ENCODE data around the genes KHDC1L, EEF1A1 and COL12A1.

DNA sequence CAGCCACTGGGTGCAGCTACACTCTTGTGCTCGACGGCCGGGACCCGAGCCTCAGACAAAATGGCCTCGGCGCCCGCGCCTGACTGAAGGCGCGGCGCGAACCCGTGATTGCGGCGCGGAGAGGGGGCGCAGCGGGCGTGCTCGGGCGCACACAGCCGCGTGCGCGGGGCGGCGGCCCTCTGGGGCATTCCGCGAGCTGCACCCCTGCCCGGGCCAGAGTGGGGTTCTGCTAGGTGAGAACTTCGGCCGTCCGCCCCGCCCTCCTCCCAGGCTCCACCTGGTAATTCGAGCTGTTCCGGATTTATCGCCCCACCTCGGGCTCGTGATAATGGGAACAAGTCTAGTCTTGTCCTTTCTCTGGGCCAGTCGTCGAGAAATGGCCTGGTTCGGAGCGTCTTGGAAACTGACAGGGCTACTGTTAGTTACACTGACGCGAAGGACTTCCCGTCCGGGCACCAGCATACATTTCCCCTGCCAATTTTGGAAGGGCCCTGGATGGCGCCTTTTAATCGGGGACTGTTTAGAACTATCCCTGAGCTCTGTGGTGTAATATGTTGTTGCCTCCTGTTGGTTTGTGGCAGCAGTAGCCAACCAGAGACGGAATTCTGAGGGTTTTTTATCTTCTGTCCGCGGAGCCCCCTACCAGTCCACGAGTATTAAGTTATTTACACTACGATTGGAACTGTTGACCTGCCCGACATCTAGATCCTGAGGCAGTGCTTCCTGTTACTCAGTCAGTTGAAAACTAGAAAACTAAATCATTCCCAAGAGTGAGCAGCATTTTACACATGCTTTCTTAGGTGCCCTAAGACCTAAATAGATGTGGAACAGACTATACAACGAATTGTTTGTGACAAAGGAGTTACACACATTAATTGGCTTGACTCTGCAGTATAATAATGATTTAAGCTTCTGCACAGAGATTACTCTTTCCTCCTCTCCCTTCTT is 1.4 kb downstream of the PTP4A1 start:
- PRO-cap, result bidirectional peak, plus-strand start at position 312 of the sequence, minus-strand start at position 85 of the sequence; bidirectional peak, plus-strand start at position 365 of the sequence, minus-strand start at position 377 of the sequence
- RAMPAGE, long total RNA, 2 experiments, result no peak in any of the 2 experiments

DNA sequence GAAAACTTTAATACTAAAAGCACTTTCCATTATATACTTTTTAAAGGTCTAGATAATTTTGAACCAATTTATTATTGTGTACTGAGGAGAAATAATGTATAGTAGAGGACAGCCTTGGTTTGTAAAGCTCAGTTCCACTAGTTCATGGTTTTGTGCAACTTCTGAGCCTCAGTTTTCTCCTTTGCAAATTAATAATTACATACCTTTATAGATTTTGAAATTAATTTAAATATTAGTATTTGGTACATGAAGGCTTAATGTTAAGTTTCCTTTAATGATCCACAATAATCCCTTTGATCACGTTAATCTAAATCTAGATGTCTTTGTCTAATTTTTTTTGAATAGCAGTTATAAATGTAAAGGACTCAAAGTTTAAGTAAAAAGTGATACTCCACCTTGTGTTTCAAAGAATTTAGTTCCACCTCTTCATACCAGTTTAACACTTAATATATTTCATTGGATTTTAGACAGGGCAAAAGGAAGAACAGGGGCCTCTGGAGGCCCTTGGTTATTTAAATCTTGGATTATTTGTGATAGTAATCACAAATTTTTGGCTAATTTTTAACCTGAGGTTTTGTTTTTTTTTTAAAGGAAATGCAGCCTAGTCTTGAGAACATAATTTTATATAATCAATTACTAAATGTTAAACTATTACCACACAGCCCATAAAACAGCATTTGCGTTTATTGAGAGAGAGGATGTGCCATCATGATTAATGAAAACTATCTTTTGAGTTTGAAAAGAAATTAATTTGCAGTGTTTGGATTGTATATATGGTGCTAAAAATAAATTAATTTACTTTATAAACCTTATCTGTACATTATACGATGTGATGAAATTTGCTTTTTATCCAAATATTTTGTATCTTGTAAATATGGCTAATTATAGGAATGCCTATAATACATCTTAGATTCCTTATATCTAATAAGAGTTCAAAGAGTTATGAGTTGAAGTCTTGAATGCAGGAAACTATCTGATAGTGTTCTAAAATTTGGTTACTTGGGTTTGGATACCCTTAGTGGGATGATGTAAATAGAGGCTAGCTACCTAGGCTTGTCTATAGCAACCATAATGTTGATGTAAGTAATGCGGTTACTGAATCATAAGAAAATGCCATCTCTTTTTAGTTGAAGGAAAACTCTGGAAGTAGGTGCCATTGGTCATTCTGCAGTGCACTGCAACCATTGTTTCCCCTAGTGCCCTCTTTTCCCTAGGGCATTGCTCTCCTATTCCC is 9.8 kb downstream of the PTP4A1 start:
- PRO-cap, result no peak
- RAMPAGE, long total RNA, 2 experiments, result no peak in any of the 2 experiments

- PRO-cap, result no peak
- RAMPAGE, long total RNA, 2 experiments, result no peak in any of the 2 experiments
Measured at GRCh38 chr6:63597942-63598539, 25.8 kb downstream of the PTP4A1 start.

GRCh38 chr6:65270885-65271194 is 30.4 kb upstream of the ZC3H11C start:
- PRO-cap, result no peak
- RAMPAGE, long total RNA, 2 experiments, result no peak in any of the 2 experiments

DNA sequence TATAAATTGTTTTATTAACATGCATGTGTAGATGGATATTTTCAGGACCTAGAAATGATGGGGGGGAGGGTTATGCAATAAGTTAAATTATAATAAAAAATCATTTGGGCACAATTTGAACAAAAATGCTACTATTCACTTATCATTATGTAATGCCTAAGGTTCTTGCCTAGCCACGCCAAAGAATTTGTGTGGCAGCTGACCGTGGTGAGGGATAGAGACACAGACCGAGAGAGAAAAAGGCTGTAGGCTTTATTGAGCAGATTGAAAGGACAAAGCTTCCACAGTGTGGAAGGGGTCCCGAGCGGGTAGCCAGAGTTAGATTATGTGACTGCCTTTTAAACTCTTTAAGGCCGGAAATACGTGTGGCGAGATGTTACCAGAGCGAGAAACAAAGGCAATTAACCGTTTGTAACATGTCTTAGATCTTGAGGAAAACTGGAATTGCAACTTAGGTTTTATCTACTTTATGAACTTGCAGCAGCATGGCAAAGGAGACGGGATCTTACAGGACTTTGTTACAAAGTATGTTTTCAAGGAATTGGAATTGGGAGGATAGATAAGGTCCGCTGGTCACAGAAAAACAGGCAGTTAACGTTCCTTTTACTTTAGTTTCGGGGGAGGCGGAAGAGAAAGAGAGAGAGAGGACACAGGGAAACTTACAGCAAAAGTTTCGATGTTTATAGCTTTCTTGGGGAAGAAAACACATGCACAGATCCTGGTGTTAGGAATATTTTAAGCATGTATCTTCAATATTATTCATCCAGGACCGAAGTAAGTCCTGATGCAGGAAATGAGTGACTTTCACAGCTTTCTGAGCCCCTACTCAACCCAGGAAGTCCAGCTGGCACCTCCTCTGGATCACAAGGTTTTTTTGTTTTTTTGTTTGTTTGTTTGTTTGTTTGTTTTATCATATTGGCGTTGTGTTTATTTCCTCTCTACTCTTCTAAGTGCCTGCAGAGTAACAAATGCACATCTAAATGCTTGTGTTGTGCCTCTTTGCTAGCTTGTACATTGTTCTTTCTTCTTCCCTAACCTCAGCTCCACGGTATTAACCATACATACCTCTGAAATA is 594.7 kb upstream of the ADGRB3 start:
- PRO-cap, result no peak
- RAMPAGE, long total RNA, 2 experiments, result no peak in any of the 2 experiments

- PRO-cap, result no peak
- RAMPAGE, long total RNA, 2 experiments, result no peak in any of the 2 experiments
Measured at GRCh38 chr6:69780673-69781274, 16.0 kb downstream of the LMBRD1 start.

DNA sequence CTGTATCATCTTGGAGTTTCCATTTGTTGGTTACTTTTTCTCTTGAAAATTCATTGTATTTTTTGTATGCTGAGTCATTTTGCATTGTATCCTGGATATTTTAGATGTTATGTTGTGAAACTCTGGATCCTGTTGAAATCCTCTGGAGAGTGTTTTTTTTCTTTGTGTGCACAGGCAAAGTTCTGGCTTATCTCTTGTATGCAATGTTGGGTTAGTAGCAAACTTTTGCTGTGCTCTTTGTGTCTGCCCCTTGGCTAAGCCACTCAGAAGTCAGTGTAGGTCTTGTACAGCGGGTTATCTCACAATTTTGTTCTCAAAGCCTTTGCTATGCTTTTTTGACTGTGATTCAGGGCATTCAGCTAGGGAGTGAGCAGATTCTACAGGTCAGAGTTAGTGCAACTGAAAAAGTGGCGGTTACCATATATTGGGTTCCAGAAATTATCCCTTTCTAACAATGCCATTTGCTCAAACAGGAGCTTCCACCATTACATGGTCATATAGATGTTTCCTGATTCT is 29.2 kb upstream of the LMBRD1 start:
- PRO-cap, result no peak
- RAMPAGE, long total RNA, 2 experiments, result no peak in any of the 2 experiments

- PRO-cap, result no peak
- RAMPAGE, long total RNA, 2 experiments, result no peak in any of the 2 experiments
Measured at GRCh38 chr6:70084298-70084638, 217.9 kb downstream of the COL19A1 start.

DNA sequence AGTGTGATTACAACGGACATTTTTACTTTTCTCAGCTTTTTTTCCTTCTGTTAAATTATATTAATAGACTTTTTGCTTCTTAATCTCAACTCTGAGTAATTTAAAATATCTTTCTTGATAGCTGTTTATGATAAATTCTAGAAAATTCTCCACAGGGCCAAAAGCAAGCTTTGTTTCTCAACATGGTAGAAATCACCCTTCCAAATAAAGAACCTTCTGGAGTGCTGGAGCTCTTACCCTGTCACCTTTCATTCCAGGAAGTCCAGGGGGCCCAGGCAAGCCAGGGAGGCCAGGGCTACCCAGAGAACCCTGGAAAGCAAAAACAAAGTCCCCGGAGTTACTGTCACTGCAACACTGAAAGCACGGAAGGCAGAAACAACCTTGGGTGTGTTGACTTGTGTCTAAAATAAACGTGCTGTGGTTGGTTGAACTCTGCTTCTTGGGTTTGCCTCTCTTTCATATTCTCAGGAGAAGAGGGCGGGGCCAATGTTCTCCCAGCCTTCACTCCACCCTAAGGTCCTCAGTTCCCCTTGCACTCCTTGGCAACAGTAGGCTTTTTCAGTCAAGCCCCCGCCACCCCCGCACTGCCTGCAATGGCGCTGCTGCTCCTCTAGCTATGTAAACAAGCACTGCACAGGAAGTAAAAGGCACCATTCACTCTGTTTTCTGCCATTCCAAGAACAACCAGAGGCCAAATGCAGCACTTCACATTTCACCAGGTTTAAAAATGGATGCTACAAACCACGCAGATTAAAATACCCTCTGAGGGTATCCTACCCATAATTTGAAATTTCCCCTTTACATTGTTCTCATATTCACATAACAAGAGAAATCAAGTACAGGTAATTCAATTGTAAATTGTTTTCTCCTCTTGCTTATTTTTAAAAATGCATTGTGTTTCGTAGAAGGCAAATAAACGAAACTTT is 60.9 kb downstream of the COL9A1 start:
- PRO-cap, result no peak
- RAMPAGE, long total RNA, 2 experiments, result no peak in any of the 2 experiments

DNA sequence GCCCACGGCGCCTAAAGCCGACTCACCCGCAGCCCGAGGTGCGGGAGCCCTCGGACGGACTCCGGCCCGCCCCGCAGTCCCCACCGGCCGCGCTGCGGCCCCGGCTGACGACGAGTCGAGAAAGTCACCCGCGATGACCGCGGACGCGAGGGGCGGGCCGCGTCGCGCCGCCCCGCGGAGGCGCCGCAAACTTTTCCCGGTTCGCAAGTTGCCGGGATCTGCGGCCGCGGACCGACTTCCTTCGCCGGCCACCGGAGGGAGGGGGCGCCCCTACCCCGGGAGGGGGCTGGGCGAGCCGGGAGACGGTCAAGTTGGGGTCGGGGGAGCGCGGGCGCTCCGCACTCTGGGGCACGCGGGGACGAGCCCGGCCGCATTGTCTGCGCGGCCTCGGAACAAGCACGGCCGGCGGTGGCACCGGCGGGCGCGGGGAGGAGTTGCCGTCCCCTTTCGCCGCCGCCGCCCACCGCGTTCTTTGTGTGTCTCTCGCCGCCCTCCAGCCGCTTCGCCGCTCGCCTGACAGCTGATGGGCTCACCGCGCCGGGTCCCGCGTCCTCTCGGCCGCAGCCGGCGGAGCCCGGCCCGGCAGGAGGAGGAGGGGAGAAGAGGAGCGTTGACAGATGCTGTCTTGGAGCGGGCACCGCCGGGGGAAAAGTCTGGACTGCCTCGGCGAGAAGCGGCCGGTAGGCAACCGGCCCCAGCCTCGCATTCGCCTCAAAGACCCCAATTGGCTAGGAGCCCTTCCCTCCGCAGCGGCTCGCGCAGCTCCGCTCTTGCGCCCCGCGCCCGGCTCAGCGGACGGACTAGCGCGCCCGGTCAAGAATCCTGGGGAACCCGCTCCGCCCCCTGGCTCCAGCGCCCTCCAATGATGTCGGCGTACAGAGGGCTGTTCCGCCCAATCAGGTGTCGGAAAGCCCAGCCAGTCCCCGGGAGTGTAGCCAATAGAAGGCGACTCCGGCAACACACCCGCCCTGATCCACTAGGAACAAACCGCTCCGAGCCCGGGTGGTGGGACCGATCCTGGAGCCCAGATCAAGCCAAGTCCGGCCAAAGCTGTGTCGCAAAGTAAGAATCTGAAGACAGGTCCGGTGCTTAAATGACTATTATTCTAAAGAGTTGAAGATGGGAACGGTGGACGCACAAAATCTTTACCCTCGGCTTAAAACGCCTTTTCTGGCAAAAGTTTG is 131.8 kb downstream of the OGFRL1 start:
- PRO-cap, result bidirectional peak, plus-strand start at position 206 of the sequence, minus-strand start at position 106 of the sequence; bidirectional peak, plus-strand start at position 1,032 of the sequence, minus-strand start at position 790 of the sequence
- RAMPAGE, long total RNA, 2 experiments, result no peak in any of the 2 experiments

- PRO-cap, result no peak
- RAMPAGE, long total RNA, 2 experiments, result no peak in any of the 2 experiments
Measured at GRCh38 chr6:72561236-72561602, 60.6 kb upstream of the KCNQ5 start.

GRCh38 chr6:73225283-73225700 is at the start of gene KHDC1L:
Gene KHDC1L, minus strand, starts transcription at chr6:73225496.
- PRO-cap, result no peak
- RAMPAGE, long total RNA, 2 experiments, result no peak in any of the 2 experiments

GRCh38 chr6:73475765-73476272 is 14.3 kb downstream of the MTO1 start:
- PRO-cap, result no peak
- RAMPAGE, long total RNA, 2 experiments, result no peak in any of the 2 experiments

DNA sequence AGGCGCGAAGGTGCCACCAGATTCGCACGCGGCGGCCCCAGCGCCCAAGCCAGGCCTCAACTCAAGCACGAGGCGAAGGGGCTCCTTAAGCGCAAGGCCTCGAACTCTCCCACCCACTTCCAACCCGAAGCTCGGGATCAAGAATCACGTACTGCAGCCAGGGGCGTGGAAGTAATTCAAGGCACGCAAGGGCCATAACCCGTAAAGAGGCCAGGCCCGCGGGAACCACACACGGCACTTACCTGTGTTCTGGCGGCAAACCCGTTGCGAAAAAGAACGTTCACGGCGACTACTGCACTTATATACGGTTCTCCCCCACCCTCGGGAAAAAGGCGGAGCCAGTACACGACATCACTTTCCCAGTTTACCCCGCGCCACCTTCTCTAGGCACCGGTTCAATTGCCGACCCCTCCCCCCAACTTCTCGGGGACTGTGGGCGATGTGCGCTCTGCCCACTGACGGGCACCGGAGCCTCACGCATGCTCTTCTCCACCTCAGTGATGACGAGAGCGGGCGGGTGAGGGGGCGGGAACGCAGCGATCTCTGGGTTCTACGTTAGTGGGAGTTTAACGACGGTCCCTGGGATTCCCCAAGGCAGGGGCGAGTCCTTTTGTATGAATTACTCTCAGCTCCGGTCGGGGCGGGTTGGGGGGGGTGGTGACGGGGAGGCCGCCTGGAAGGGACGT is at the start of gene EEF1A1:
Gene EEF1A1 (minus strand): TSS at position 275 of the 686 bp plus-strand sequence.
- PRO-cap, result bidirectional peak, plus-strand start at position 655 of the sequence, minus-strand start at position 274 of the sequence
- RAMPAGE, long total RNA, 2 experiments, result start-site peak on the minus strand in 1 of 2 experiments, centred at positions 267 to 460 of the sequence, 28 to 66 reads per replicate

- PRO-cap, result no peak
- RAMPAGE, long total RNA, 2 experiments, result no peak in any of the 2 experiments
Measured at GRCh38 chr6:73579221-73579871, 58.5 kb upstream of the EEF1A1 start.

DNA sequence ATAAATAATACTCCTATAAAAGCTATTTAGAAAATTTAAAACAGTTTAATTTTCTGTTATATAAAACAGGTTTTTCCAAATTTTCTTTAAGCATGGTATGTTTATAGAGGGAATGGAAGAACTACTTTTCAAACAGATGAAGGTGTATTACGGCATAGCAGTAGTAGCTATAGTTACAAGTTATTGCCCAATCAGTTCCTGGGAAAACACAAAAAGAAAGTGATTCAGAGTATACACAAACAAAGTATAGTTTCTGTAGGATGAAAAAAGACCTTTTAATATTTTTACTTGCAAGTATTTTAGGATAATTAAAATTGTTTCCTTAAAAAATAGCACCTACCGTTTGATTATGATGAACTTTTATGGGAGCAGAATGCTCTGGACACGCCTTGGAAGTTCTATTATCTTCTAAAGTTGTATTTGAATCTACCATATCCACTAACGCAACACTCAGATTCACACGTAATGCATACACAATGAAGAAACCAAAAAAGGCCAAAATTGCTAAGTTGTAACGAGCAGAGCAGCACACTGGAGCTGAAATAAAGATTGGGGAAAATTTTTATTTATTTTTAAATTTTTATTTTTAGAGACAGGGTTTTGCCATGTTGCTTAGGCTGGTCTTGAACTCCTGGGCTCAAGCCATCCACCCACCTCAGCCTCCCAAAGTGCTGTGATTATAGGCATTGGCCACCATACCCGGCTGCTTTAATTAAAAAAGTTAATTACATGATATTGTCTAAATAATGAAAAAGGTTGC is 9.5 kb downstream of the SLC17A5 start:
- PRO-cap, result no peak
- RAMPAGE, long total RNA, 2 experiments, result no peak in any of the 2 experiments

DNA sequence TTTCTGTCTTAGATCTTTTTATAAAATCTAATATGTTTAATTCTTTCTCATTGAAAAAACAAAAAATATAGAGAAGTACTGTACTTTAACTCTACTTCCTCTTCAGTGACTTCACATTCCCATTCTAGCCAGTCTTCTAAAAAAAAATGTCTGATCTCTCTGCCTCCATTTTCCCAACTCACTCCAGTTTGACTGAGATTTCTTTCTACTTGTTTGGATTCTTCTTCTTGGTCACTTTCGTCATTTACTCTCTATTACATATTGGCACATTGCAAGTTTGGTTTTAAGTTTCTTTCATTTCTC is 51.1 kb downstream of the CD109 start:
- PRO-cap, result no peak
- RAMPAGE, long total RNA, 2 experiments, result no peak in any of the 2 experiments

DNA sequence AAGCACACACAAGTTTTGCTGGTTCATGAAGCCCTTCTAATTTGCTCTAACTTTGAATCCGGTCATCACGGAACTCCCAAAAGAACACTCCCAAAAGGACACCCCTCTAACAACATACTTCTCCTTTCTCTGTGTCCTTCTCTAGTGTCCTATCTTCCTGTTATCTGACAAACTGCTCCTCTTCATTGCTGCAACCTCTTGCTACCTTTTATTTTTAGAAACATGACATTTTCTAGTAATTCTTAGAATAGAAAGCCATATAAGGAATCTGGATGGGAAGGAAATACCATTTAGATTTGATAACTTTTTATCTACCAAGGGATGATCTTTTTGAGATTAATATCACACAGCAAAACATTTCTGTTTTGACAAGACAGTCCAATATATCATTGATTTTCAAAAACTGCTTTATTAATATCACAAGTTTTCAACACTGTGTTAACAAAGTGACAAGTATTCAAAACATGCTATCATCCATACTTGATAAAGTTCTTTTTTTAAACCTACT is 63.1 kb downstream of the COL12A1 start:
- PRO-cap, result no peak
- RAMPAGE, long total RNA, 2 experiments, result no peak in any of the 2 experiments

DNA sequence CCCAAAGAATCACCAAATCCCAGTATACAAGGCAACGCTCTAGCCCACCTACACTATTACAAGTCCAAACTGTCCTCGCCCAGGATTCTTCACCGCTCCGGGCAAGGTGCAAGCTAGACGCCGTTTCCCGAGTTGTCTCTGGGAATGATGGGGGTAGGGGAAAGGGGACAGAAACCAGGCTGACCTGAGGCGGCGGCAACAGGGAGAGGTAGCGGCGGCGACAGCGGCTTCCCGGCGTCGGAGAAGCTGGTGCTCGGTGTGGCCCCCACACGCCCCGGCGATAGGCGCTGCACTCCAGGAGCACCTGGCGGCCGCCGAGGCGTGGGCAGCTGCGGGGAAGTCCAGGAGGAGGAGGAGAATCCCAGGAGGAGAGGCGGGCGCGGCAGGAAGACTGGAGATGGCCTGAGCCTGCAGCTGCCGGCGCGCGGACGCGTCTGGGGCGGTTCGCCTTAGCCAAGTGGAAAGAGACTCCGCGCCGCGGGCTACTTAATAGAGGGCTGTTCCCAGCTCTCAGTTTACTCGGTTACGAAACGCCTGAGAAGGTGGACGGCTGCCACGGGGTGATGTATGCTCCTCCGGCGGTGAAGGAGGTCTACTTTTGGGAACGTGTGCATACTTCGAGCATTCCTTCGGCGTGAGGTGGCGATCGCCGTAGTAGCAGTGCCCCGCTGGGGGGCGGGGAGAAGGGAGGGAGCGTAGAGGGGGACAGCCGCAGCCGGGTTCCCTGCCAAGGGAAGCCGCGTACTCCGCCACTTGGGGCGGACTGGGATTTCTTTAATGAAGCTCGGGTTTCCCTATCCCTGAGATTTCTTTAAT is at the start of gene COL12A1:
Gene COL12A1 (minus strand): TSS at position 461 of the 816 bp plus-strand sequence.
- PRO-cap, result bidirectional peak, plus-strand start at position 681 of the sequence, minus-strand start at position 461 of the sequence
- RAMPAGE, long total RNA, 2 experiments, result start-site peak on the minus strand in 1 of 2 experiments, centred at positions 328 to 431 of the sequence, 20 to 35 reads per replicate

GRCh38 chr6:75889898-75890276 is 140.8 kb downstream of the MYO6 start:
- PRO-cap, result no peak
- RAMPAGE, long total RNA, 2 experiments, result no peak in any of the 2 experiments